Peripheral blood mononuclear cell (primary cell): ENCODE data around the genes MAP7D2 and PDK3.

DNA sequence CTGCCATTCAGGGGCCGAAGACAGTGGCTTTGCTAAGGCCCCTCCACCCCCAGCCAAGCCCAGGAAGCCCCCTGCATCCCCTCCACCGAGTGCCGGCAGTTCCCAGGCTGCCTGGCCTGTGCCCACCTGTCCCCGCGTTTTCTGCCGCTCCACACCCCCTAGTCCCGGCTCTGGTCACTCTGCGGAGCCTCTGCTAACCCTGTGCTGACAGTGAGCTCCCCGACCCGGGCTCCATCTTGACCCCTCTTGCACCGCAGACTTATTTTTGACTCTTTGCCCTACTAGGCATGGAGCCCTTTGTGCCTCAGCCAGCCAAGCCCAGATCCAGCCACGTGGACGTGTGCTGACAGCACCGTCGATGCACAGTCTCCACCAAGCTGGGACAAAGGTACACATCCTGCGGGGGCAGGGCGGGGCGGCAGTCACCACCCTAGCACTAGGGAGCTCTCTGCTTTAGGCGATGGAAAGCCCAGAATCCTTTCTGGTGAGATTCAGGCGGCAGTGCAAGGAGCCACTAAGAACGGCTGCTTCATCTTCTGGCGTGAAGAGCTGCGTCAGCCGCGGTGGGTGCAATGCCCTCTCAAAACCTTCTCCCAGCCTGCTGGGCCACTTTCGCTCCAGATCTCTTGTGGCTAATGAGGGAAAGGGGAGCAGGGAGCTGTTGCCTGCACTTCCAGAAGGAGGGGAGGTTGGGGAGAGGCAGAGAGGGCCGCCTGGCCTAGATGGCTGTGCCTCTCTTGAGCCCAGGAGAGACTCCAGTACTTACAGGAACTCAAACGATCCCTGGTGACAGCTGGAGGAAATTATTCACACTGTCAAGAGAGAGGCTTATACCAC lies 96.5 kb downstream of the PHKA2 start:
- PRO-cap, 8 experiments, result no peak in any of the 8 experiments

GRCh38 chrX:19568279-19568868 lies 53.1 kb upstream of the MAP3K15 start:
- PRO-cap, 8 experiments, result no peak in any of the 8 experiments

GRCh38 chrX:19800817-19801403 lies 86.5 kb downstream of the SH3KBP1 start:
- PRO-cap, 8 experiments, result no peak in any of the 8 experiments

GRCh38 chrX:19840811-19841412 lies 46.5 kb downstream of the SH3KBP1 start:
- PRO-cap, 8 experiments, result peak in 7 of 8 experiments; most common plus-strand start chrX:19841149 (in 7)

DNA sequence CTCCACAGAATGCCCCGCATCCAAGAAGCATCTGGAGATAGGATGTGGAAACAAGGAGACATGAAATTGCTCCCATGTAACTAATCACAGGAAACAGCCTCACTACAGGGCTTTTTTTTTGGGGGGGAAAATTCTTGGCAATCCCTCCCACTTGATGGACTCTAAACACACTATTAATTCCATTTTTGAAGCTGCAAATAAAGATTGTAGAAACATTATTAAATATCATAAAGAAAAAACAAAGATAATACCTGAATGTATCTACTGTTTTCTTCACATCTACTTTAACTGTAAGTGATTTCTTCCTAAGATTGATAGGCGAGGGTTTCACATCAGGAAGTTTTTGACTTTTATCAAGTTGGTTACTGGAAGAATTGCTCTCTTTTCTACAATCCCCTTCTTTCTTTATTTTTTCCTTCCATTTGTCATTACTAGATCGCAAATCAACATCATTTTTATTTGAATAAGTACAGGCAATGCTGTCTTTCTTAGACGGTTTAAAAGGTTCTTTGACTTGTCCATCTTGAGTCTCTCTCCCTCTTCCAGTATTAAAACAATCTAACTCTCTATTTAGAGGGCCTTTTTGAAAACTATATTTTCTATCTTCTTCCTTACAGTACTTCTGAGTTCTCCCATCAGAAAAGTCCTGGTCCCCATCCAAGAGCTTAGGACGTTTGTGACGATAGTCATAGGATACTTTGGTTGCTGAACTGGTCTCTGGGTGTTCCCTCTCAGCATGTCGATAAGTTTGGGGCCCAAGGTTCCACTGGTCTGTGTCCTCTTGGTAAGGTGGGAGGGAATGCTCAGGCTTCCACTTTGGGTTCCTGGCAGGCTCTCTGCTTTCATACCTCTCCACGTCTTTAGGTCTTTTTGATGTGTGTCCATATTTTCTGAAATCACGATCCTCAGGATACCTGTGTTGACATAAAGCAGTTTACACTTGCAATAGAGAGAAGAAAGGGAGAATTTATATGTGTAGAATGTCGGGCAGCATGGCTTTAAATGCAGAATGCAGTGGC lies 25.8 kb downstream of the BCLAF3 start:
- PRO-cap, 8 experiments, result no peak in any of the 8 experiments

DNA sequence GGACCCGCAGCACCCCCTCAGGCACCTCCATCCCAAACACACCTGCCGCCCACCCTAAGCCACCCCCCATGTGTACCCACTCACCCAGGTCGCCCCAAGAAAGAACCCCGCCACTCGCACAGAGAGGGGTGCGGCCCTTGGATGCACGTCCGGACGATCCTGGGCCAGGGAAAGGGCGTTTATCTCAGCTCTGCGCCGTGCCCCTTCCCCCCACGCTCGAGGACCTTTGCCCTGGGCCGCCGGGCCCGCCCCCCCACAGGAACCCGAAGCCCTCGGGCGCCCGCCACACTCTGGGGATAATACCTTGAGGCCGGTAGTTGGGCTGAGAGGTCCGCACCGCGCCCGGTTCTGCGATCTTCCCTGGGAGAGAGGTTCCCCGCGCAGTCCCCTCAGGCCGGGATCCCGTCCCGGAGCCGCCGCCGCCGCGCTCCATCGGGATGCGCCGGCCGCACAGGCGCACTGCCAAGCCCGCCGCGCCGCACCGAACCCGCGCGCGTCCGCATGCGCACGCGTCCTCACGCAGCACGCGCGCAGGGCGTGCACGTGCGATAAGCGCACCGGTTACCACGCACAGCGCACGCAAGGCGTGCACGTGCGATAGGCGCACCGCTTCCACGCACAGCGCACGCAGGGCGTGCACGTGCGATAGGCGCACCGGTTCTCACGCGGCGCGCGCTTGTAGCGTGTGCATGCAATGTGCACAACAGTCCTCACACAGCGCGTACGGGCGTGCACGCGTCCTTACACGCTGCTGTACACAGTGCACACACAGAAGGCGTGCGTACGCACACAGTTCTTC lies at the start of gene MAP7D2:
Gene MAP7D2 (minus strand): TSS at position 461 of the 799 bp plus-strand sequence.
- PRO-cap, 8 experiments, result peak in 1 of 8 experiments; most common minus-strand start position 415 of the sequence (in 1)

GRCh38 chrX:20251101-20251476 lies 15.6 kb downstream of the RPS6KA3 start:
- PRO-cap, 8 experiments, result peak in 1 of 8 experiments; most common minus-strand start chrX:20251257 (in 1)

GRCh38 chrX:20265956-20266369 lies 746 bp downstream of the RPS6KA3 start:
- PRO-cap, 8 experiments, result peak in 8 of 8 experiments; most common plus-strand start chrX:20266004 (in 8); most common minus-strand start chrX:20266278 (in 4)

DNA sequence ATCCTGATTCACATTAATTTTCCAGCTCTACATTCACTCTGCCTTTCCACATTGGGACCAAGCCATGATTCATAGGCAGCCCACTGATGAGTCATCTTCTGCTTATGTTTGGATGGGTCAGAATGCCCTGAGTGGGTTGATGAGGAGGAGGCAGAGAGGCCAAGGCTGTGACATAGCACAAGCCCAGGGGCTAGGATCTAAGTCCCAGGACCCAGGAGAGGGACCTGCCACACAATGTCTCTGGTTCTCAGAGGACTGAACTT lies 247.7 kb upstream of the RPS6KA3 start:
- PRO-cap, 8 experiments, result no peak in any of the 8 experiments

DNA sequence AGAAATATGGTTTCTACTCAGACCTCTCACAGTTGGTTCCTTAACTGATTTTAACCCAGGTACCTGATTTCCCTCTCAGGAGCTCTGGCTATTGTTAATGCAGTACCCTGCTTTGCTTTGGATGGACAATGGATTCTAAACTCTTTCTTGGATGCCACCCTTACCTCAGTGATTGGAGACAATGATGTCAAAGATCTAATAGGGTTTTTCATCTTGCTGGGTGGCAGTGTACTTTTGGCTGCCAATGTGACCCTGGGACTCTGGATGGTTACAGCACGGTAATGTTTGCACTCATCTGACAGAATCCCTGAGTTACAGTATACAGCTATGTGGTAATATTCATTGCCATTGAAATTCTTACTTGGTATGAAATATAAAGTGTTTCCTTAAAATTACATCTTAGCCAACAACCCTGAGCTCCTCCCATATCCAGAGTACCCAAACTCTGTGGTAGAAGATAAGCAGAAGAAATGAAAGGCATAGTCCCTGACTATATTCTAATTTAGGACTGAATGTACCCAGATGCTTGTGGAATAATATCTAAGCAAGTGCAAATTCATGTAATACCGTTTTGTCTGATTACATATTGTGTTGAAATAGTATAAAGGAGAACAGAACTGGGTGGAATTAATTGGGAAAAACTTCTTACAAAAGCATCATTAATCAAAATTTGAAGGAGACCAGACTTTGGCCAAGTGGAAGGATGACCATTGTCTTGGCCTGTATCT lies 26.8 kb downstream of the YY2 start:
- PRO-cap, 8 experiments, result no peak in any of the 8 experiments

DNA sequence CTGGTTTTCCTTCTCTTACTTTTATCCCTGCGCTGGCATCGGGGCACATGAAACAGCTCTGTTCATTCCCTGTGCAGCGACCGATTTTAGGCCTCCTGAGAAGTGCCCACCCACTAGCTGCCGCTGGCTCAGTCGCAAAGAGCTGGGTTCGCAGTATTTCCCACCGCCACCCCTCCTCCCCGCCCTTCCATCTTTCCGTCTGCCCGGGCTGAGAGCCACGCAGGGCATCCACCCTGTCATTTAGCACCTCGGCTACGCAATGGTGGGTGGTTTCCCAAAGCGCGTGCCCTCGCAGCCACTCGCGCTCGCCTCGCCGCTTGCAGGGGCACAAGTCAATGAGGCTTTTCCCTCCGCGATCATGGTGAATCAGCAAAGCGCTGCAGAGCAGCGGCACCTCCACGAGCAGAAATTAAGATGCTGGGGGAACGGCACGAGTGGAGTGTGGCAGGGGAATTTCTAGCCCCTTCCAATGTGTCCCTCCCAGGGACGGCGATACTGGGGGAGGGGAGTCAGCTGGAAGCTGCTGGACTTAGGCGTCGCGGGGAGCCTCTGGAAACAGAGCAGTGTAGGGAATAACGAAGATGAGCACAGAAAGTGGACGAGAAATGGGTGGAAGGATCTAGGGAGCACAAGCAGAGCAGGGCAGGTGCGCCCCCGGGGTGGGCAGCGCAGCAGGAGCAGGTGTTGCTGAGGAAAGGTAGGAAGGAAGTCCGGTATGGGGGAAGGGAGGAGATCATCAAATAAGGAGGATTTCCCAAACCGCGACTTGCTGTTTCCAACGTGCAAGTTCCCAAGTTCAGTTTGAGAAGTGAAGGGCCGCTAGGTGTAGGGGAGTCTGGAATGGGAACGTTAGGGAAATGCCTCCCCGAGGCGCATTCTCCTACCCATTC lies 2.4 kb upstream of the PTCHD1 start:
- PRO-cap, 8 experiments, result no peak in any of the 8 experiments

- PRO-cap, 8 experiments, result no peak in any of the 8 experiments
These were observed 7.0 kb upstream of the PRDX4 start for GRCh38 chrX:23659962-23660947.

DNA sequence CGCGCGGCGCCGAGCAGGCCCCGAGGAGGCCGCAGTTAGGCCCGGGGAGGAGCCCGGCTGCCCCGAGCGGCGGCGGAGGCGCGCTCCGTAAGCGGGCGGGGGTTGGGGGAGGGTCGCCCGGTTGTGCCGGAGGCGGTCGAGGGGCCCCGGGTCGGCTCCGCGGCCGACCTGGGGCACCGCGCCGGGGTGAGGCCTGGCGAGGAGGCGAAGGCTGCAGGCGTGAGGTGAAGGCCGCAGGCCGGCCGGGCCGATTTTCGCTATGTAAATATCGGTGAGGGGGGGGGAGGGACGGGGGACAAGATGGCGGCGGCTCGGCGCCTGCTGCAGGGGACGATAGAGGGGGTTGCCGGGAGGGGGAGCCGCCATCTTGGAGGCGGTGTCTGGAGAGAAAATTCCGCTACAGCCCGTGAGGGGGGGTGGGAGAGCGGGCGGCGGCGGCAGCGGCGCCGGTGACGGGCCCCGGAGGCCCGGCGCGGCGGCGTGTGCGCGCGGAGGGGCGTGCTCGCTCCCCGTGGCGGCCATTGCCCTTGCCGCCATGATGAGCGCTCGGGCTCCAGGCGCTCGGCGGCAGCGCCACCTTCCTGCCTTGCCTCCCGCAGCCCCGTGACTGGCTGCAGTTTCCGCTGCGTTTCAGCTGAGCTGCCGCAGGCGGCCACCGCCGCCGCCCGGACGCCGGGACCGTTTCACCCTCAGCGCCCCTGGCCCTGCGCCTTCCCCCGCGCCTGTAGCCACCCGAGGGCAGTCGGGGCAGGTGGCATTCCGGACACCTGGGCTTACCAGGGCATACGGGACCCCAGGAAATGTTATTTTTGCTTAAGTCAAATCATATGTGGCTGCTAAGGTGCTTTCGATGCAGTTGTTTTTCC lies 611 bp downstream of the ZFX start:
- PRO-cap, 8 experiments, result peak in 8 of 8 experiments; most common plus-strand start position 582 of the sequence (in 4); most common minus-strand start position 609 of the sequence (in 6)

GRCh38 chrX:24464961-24465592 lies at the start of gene PDK3:
PDK3 (plus strand) TSS chrX:24465286.
- PRO-cap, 8 experiments, result peak in 8 of 8 experiments; most common plus-strand start chrX:24465289 (in 3); most common minus-strand start chrX:24465046 (in 7)

DNA sequence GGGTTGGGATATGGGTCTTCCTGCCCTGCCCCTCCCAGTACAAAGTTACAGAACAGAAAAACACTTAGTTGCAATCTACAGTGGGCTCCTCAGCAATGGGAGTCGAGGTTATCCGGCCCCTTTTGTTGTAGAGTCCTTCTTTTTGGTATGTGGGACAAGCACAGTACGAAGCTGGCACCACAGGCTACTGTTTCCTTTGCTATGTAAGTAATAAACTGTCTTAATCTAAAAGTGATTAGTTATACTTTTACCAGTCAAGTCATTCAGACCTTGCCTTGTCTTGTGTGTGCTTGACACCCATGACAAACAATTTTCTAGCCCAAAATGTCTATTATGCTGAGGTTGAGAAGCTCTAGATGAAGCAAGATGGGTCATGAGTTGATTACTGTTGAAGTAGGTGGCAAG lies 15.5 kb upstream of the PCYT1B start:
- PRO-cap, 8 experiments, result no peak in any of the 8 experiments

DNA sequence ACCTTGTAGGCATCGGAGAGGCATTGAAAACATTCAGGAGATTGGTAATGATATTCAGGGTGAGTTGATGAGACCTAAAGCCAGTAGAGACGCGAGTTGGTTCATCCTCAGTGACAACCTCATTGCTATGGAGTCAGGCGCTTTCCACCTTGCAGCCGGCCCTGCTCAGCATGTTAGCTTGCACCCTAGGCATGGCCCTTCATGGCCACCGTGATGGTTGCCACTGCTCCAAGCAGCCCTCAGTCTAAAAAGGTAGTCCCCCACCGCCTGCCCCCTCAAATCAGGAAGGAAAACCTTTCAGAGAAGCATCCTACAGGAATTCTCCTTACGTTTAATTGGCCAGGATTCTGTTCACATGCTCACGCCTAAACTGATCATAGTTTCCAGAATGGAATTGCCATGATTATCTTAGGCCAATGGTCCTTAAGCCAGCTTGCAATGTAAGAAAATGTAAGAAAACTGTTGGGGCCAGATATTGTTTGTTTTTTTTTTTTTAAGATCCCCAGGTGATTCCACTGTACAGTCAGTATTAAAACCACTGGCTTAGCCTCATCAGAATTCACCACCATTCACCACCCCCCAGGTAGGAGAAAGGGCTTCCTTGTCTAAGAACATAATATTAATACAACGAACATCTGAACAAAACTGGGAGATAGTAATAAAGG lies 114.4 kb downstream of the POLA1 start:
- PRO-cap, 8 experiments, result no peak in any of the 8 experiments

GRCh38 chrX:25005128-25005990 lies 10.4 kb downstream of the ARX start:
- PRO-cap, 8 experiments, result no peak in any of the 8 experiments

DNA sequence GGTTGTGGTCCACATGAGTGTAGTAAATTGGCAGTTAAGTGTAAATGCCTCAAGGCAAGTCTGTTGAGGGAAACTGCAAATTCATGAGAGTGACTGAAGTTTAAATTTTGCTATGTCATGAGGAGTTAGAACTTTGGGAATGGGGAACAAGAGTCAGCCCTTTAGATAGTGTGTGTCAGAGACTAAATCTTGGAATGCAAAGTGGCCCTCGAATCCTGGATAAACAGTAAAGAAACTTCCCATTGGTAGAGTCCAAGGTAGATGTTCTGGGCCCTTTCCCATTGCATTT lies 11.7 kb downstream of the MAGEB5 start:
- PRO-cap, 8 experiments, result no peak in any of the 8 experiments

GRCh38 chrX:26262149-26262629 lies 46.2 kb downstream of the MAGEB5 start:
- PRO-cap, 8 experiments, result no peak in any of the 8 experiments

GRCh38 chrX:26383219-26383519 lies 167.2 kb downstream of the MAGEB5 start:
- PRO-cap, 8 experiments, result no peak in any of the 8 experiments